ENCODE measurements around a stretch of chr7.

DNA sequence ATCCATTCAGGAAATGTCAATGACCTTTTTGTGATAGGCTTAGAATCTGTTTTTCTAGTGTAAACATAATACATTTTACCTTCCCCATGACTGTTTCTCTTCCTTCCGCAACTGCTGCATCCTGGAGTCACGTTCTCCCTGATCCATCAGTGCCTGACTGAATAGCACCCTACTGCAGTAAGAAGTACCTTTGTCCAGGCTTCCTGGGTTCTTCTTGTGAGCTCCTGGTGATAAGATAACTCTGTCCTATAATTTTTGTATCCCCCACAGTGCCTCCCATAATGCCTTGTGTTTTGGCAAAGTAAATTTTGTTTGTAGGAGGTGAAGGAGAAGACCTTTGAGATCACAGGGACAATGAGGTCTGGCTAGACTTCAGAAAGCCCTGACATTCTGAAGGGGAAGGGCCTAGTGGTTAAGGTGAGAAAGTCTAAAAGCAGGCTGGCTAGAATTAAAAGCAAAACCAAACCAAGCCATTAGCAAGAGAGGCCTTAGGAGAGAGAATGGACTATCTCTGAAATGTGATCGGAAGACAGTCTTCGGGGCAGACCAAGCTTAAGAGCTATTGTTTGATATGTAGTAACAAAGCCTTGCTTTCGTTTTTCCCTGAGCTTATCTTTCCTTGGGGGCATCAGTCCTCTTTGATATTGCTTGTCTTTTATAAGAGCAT, 7.5 kb downstream of the AGFG2 start:
- RRBS, result no CpG with 5 or more reads among the region's 5 CpGs

DNA sequence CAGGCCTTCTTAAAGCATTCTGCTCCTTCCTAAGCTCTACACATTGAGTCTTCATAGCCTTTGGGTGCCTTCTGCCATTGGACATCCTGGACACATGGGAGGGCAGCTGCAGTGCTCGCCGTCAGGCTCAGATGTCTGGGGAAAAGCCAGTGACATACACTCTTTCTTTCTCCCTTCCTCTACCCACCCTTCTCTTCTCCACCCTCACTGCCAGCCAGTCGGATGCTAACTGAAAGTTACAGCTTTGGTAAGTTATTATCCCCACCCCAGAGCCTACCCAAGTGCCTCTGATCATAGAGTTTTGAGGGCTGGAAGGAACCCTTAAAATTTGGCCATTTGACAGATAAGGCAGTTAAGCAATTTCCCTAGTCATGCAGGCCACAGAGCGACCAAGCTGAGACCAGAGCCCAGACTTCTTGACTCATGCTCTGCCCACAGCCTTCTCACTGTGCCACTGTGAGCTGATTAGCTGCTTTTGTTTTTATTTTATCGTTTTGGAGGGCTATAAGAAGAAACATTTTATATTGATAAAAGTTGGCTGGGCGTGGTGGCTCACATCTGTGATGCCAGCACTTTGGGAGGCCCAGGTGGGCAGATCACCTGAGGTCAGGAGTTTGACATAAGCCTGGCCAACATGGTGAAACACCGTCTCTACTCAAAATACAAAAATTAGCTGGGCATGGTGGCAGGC, 17.2 kb downstream of the SAP25 start:
- RRBS, result no CpG with 5 or more reads among the region's 7 CpGs

GRCh38 chr7:100563833-100564228, 9.9 kb downstream of the SAP25 start:
- RRBS, result no CpG with 5 or more reads among the region's 9 CpGs

- RRBS, result no CpG with 5 or more reads among the region's 7 CpGs
Observed at GRCh38 chr7:100564899-100565495, 8.7 kb downstream of the SAP25 start.

- RRBS, result no CpG with 5 or more reads among the region's 10 CpGs
Observed at GRCh38 chr7:100802582-100802960, 24.8 kb downstream of the EPHB4 start.

GRCh38 chr7:100822163-100823113, 4.9 kb downstream of the EPHB4 start:
- RRBS, result 62% methylated on average over 16 of the region's 43 CpGs

DNA sequence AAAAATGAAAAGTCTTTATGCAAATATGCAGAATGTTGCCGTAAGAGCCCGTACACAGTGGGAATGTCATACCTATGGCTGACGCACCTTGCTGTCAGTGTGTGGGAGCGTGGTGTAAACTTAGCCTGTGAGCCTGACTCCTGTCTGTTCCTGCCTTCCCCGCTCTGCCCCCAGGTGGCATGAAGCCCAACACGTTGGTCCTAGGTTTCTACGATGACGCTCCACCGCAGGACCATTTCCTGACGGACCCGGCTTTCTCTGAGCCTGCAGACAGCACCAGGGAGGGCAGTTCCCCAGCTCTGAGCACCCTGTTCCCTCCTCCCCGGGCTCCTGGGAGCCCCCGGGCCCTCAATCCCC, 1.7 kb upstream of the TRIP6 start:
- RRBS, result 48% methylated on average over 3 of the region's 13 CpGs

DNA sequence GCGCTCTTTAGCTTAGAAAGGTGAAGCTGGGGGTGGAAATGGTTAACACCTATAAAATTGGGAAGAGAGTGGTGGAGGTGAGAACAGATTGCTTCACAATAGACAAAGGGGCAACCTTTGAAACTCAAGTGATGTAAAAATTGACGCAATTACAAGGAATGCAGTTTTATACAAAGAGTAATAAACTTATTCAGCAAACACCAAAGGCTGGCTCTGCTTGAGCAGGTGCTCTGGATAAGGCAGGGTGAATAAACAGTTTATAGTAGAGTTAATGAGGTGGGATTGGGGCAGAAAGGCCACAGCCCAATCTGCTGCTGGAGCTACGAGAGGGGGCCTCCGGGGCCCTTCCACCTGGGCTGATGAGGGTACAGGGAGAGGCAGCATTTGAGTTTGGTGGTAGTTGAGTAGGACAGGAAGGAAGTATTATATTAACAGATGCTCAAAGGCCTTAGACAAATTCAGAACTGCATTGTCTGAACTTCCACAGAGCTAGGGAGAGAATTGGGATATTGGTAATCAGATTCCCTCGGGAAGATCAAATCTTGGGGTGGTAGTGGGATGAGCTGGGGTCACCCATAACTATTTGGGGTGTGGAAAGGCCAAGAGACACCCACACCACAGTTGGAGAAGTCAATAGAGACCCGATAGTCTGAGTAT, 6.1 kb downstream of the MUC12 start:
- RRBS, result no CpG with 5 or more reads among the region's 6 CpGs

DNA sequence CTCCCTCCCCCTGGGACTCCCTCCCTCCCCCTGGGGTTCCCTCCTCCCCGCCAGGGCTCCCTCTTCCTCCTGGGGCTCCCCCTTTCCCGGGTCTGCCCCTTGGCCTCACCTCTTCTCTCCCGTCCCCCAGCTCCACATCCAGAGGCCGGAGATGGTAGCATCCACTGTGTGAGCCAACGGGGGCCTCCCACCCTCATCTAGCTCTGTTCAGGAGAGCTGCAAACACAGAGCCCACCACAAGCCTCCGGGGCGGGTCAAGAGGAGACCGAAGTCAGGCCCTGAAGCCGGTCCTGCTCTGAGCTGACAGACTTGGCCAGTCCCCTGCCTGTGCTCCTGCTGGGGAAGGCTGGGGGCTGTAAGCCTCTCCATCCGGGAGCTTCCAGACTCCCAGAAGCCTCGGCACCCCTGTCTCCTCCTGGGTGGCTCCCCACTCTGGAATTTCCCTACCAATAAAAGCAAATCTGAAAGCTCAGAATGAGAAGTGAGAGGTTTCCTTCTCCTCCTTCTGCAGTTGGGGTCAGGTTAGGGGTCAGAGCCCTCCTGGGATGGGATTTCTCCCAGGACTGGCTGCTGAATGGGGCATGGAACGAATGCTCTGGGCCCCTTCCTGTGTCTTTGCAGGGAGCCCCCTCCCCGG, 1.3 kb upstream of the MUC17 start:
- RRBS, result 3% methylated on average over 4 of the region's 13 CpGs

- RRBS, result no CpG with 5 or more reads among the region's 15 CpGs
Observed at GRCh38 chr7:101161896-101162461, 3.4 kb downstream of the VGF start.

GRCh38 chr7:101163542-101164016, 1.8 kb downstream of the VGF start:
- RRBS, result 5% methylated on average over 8 of the region's 58 CpGs

DNA sequence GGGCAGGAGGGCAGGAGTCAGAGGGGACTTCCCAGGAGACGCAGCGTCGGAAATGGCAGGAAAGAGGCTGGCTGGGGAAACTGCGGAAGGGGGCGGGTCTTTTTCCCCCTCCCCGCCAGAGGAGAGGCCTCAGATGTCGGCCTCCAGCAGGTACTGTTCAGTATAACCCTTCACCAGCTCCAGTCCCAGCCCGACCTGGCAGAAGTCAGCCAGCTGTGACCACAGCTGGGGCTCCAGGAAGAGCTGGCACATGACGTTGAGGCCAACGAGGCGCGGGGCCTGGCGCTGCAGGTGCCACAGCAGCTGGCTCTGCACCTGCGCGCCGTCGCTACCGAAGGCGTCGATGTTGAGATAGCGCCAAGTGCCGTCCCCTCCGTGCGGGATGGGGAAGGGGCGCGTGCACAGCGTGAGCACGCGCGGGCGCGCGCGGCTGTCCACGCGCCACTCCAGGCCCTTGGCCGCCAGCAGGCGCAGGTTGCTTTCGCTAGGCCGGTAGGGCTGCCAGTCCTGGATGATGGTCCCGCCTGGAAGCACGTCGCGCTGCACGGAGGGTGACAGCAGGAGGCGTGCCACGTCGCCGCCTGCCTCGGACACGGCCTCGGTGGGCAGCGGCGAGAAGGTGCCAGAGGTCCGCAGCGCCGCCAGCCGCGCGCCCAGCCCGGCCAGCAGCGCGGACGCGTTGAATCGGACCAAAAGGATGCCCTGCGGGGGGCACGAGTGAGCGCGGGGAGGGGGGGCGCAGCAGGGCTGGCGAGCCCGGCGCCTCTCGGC, 6.8 kb upstream of the VGF start:
- RRBS, result 27% methylated on average over 3 of the region's 75 CpGs

DNA sequence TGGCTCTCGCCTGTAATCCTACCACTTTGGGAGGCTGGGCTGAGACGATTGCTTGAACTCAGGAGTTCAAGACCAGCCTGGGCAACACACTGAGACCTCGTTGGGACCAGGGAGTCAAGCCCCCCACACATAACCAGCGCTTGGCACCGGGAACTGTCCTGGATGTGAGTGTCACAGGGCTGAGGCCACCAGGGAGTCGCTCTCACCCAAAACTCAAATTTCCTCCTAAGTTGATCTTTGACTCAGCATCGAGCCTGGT, 751 bp upstream of the CLDN15 start:
- RRBS, result no CpG with 5 or more reads among the region's 7 CpGs

DNA sequence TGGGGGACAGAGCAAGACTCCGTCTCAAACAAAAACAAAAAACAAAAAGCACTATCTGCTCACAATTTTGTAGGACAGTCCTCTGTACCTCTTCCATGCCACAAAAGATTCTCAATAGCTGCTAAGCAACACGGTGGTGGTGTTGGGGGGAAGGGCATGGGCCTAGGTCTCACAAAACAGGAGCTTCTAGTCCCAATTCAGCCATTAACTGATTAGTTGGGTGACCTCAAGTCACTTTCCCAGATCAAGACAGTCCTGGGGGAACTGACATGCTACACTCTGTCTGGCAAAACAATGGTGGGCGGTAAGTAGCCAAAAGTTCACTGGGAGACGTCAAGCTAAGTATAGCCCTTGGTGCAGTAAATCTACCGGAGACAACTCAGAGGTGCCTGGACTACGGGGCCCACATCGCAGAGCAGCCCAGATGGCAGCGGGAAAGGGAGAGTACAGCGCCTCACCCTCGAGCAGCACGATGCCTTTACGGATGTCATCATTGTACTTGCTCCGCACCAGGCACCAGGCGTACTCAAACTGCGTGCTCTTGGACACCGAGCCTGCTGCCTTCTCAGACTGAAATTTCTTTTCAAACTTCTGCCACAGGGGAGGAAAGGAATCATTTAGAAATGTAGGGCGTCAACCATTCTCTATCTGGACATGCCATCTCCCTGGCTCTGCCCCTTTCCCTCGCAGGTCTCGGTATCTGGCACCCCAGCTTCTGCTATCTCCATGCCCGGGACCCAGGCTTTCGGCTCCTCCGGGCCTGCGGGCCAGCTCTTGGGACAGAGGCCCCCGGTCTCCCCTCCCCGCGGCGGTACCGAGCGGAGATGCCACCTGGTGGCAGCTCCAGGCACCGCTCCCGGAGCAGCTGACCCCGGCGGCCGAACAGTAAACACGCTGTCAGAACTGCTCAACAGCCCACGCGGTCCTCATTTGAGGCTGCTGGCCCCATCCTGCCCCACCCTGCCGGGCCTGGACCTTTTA, 1.0 kb downstream of the FIS1 start:
- RRBS, result 2% methylated on average over 5 of the region's 38 CpGs

GRCh38 chr7:101289598-101290268, 31.9 kb downstream of the IFT22 start:
- RRBS, result 0% methylated on average over 2 of the region's 6 CpGs

DNA sequence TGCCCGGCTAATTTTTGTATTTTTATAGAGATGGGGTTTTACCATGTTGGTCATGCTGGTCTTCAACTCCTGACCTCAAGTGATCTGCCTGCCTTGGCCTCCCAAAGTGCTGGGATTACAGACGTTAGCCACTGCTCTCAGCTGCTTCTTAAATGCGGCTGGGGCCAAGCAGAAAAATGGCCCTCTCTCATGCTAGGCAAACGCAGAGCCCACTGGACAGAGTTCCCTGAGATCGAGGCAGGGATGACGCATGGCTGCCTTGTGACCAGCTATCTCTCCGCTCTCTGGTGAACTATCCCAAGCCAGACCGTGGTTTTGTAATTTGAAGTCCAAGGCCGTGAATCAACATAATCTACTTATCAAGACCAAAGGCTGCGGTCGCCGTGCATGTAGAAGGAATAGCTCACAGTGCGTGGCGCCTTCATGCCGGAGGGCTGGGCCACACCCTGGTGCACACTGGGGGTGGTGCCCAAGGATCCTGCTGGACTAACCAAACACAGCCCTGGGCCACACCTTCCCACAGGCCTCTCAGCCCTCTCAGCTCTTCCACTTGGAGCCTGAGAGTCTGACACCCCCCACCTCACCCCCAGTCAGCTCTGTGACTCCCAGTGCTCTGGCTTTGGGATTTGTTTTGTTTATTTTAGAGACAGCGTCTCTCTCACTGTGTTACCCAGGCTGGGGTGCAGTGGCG, 88.1 kb upstream of the CUX1 start:
- RRBS, result no CpG with 5 or more reads among the region's 17 CpGs

GRCh38 chr7:101843694-101844369, 26.4 kb downstream of the CUX1 start:
- RRBS, result no CpG with 5 or more reads among the region's 13 CpGs

DNA sequence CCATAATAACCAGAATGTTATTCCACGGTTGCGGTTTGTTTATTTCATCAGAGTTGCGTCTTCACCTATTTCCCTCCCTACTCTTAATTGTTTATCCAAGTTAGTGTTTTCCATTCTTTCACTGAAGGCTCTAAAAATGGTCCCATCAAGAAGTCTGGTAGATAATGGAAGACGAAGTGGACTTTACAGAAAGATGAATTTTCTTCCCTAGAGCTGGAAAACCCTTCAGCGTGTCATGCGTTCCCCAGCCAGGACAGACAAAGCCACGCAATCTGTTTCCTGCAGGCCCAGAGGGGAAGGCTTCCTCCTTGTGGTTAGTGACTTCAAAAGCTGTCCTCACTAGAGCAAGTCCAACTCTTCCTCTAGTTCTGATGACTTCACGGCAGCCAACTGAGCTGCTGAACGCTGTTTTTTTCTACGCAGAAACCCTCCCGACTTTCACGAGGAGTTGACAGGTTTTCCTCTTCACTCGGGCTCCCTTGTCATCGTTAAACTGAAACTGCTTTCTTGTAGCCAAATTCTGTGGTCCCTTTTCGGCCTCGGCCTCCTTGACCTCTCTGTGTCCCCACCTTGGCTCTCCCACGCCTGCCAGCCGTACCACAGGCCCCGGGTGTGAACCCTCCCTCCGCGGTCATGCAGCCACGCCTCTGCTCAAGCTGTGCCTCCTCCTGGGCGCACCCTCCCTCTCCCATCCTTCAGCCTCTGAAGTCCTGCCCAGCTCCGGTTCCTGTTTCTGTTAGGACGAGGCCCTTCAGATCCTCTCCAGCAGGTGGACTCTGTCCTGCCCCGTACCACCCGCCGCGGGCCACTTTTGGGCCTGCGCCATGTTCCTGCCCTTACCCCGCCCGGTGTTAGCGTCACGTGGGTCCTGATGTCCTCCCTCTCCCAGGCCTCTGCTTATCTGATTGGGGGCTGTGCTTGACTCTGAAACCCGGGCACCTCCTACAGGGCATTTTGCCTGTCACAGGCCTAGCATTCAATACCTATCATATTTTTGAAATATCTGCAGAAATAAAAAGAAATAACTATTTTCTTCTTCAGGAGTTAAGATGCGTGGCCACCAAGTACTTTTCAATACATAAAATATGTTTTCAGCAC, 39.2 kb downstream of the CUX1 start:
- RRBS, result 1% methylated on average over 4 of the region's 36 CpGs

DNA sequence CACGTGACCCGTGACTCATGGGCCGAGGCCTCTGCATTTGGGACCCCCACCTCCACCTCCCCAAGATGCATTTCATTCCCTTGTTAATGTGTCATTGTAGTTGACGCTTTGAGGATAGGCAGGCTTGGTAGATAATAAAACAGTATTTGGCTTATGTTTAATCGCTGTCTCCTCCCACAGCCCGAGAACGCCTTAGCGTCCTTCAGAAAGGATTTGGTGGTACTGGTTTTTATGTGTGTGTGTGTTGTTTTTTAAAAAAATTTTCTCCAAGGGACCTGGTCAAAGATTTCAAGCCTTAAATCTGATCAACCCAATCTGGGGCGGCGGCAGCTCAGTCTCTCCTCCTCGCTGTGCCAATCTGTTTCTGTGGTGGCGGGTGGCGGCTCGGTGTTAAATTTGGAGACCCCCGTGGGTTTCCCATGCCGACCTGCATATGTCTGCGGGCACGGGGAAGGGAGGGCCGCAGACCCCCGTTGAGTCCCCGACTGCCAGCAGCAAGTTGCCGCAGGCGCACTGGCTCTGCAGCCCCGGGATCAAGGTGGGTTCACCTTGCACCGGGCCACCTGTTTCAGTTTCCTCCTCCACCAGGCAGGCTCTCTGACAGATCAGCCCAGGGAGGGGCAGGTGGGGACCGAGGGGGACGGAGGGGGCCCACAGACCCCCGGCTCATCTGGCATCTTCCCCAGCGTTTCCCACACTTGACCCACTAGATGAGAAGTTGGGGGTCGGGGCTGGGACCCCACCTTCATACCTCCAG, 95.7 kb downstream of the CUX1 start:
- RRBS, result 40% methylated on average over 1 of the region's 30 CpGs

- RRBS, result no CpG with 5 or more reads among the region's 25 CpGs
Observed at GRCh38 chr7:101944143-101945324, 127.1 kb downstream of the CUX1 start.

Measured in GM12892 (cell line).